ENCODE measurements around the genes TMEM132E and UNC45B.

DNA sequence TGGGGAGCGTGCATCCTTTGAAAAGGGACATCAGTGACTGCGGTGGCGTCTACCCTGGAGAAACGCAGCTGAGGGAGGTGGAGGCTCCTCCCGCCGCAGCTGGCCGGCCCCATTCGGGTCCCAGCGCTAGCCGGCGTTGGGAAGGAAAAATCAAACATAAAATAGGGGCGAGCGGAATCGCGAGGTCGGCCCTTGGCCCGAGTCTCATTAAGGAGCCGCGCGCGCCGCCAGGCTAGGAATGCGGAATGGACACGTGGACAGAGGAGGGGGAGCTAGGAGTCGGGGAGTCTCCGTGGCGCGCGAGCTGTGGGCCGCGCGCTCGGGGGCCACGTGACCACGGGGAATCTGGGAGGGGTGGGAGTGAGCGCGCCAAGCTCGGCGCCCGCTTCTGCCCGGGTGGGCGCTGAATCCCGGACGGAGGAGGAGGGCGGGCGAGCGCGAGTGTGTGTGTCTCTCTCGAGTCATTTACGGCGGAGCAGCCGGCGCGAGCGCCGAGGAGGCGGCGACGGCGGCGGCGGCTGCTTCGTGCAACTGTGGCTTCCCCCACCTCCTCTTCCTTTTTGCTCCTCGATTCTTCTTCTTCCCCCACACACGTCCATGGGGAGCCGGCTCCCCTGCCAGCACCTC, at the start of gene TMEM132E:
Gene TMEM132E (plus strand): TSS at position 460 of the 627 bp plus-strand sequence.
- PRO-cap: unidirectional peak, plus-strand start at position 465 of the sequence

- PRO-cap: no peak
Observed at GRCh38 chr17:35038642-35038964, 24.9 kb downstream of the RFFL start.

- PRO-cap: no peak
Observed at GRCh38 chr17:35044693-35045358, 18.7 kb downstream of the RFFL start.

DNA sequence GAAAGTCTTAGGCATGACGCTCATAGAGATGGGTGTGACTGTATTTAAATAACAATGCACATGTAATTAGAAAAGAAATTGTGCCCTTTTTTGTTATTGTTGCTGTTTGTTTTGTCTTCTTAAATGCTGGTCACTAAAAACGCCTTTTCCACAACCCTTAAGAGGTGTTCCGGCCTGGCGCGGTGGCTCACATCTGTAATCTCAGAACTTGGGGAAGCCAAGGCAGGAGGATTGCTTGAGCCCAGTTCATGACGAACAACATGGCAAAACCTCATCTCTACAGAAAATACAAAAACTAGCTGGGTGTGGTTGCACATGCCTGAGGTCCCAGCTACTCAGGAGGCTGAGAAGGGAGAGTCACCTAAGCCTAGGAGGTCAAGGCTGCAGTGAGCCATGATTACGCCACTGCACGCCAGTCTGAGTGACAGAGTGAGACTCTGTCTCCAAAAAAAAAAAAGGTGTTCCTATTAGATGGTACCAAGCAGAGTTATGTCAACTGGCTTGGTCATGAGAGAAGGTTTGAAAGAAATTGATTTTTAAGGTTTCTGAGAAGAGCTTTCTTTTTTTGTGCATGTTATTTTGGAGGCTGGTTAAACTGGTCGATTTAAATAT, 23.5 kb upstream of the RFFL start:
- PRO-cap: no peak

- PRO-cap: no peak
Observed at GRCh38 chr17:35089608-35090154, 26.2 kb upstream of the RFFL start.

DNA sequence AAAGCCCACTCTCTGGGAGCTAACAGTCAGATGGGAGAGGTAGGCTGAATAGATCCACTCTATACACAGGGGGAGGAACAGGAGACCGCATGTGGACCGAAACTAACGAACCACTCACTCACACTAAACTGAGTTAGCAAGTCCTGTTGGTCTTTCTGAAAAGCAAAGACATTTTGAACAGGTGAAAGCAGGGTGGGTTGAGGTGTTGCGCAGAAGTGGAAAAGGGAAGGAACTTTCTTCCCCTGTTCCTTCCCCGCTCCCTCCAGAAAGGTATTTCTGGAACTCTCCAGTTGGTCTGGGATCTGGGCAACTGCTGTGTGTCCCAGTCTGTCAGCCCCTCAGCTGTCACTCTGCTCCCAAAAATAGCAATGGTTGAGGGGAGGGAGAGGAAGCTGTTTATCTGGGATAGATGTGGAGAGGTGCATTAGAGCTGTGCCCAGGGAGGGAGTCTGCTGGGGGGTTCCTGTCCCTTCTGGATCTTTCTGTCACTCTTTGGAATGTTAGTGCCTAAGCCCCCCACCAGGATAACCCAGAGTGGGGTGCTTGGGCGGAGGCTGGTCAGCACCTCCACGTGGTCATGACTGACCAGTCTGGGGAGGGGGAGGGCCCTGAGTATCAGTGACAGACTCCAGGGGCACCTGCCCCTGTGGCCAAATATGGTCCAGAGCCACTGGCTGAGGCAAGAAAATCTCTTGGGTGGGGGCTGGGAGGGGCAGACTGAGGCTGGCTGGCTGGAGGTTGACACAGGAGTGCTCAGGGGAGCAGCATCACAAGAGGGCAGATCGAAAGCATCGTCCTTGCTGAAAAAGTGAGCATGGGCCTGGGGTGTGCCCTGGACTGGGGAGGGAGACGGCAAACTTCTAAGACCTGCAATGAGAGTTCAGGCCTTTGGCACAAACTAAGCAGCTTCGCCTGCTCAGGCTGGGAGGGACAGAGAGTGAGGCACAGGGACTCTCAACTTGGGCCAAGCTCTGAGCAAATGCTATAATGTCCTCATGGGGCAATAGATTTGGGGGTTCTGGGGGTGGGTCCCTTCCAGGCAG, at the start of gene UNC45B:
Gene UNC45B (plus strand): TSS at position 715 of the 1,043 bp plus-strand sequence.
- PRO-cap: unidirectional peak, plus-strand start at position 715 of the sequence

GRCh38 chr17:35375851-35376109, 2.4 kb upstream of the SLFN11 start:
- PRO-cap: no peak

DNA sequence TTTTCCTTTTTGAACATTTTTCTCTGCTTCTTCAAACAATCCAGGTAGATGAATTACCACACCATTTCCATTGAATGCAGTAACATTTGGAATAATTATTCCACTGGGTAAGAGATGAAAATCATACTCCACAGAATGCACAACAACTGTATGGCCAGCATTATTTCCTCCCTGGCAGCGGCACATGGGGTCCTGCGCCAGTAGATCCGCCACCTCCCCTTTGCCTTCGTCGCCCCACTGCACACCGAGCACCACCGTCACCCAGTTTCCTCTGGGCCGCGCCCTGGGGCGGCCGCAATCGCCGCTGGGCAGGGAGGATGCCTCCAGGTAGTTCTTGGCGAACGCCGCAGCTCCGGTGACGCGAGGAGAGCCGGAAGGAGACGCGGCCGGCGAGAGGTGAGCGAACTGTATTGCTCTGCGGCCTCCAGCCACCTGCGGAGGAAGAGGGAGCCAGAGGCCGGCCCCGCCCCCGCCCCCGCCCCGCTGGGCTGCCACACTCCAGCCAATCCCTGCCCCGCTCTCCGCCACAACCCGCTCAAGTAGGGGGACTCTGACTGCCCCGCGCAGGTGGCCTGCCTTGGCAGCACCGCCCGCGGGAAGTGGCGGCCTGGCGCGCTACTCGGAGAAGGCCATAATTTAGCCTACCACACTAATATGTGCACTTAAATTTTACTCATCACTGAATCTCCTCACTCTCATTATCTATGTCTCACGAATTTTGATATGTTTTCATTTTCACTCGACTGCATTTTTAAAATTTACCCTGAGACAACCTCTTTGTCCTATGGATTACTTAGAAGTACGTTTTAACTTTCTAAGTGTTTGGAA, 11.9 kb upstream of the SLFN13 start:
- PRO-cap: bidirectional peak, plus-strand start at position 566 of the sequence, minus-strand start at position 412 of the sequence

GRCh38 chr17:35843836-35845107, 24.4 kb downstream of the HEATR9 start:
- PRO-cap: no peak

DNA sequence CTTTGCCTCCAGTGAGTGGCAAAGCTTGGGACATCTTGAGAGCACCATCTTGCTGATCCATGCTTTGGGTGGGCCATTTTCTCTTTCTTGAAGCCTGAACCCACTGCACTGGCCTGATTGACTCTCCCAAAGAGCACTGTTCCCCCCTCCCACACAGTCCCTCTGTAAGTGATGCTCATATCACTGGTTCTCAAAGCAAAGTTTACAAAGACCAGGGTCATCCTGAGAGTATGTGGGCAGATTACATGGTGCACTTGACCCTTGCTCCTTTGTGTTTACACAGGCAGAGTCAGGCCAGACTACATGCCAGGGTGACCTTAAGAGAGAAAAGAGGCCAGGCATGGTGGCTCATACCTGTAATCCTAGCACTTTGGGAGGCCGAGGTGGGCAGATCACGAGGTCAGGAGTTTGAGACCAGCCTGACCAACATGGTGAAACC, 1.4 kb downstream of the CCL16 start:
- PRO-cap: no peak

DNA sequence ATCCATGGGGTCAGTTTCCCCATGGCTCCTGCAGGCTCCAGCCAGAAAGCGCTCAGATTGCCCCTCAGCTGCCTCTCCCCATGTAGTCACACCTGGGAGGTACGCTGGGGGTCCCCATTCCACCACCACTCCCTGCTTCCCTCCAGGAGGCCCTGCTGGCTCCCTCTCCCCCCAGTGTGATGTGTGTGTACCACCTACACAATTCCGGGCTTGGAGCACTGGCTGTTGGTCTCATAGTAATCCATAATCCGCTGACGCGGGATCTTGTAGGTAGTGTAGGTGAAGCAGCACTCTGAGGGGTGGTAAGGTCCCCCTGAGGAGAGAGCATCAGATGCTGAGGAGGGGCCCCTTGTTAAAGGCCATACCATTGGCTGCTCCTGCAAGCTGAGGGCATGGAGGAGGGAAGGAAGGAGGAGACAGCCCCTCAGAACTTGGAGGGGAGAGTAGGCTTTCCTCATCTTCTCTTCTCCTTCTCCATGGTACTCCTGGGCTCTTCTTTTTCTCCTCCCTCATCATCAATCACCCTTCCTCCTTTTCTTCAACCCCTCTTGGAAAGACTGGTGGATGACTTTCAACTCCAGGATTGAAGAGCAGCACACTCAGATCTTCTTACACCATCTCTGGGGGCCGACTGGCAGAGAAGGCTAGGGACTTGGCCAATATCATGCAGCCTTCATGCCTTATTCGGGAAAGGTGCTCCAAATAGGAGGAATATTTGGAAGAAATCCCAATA, 2.2 kb downstream of the CCL14 start:
- PRO-cap: no peak

- PRO-cap: no peak
Observed at GRCh38 chr17:36128707-36128906, 25.0 kb downstream of the CCL4 start.

DNA sequence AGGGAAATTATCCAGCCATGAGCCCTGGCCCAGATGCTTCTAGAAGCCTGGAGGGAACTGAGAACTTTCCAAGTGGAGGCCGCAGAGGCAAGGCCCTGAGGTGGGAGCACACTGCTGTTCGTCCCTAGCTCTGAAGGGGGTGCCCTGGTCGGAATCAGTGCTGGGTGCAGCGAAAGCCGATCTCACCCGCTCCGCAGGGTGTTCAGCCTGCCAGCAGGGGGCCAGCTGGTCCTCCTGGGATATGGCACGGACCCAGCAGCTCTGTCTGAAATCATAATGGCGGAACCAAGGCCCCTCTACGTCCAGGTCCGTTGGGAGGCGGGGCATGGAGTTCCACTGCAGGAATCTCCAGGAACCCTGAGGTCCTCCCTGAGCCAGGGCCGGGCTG, 10.5 kb downstream of the TBC1D3B start:
- PRO-cap: no peak

- PRO-cap: bidirectional peak, plus-strand start at chr17:36183158, minus-strand start at chr17:36183072
Observed at GRCh38 chr17:36182504-36183394, 6.3 kb upstream of the TBC1D3B start.

DNA sequence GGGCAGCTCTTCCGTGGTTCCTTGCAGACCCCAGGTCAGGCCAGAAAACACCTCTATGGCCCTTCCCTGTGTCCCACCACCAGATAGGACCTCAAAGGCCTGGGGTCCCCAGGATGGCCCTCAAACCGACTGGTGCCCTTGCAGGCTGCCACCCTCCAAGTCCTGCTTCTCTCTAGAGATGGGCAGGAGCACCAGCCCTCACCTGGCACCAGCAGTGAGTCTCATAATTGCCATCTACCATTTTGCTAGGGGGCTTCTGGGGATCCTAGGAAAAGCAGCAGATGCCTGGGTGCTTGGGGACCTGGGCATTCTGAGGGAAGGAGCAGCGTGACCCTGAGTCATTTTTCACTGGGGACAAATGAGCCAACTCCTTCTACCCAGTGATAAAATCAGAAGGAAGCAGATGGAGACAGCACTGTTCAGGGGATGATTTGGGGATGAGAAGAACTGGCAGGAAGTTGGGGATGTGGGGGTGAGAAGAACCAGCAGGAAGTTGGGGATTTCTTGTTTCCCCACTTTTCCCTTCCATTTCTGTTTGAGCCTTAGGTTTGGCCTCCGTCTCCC, 8.7 kb downstream of the CCL3L3 start:
- PRO-cap: no peak

DNA sequence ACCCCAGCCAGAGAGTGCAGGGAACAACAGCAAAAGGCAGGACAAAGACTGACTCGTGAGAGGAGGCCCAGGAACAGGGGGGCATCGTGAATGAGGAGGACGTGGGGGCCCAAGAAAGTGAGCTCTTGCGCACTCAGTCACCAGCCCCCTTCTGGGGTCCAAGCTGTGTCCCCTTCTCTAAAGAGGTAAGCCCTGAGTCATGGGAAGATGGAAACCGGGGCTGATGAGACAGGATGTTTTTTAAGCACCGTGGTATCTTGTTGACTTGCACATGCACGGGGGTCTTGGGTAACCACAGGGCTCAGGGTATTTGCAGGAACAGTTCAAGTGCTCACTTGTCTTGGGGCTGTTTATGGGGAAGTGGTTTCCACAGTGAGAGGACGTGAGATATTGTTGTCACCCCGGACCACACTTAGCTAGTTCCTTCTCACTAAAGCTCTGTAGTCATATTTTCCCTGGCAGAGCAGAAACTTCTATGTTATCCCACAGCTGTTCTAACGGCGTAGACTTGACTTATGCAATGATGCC, 7.7 kb downstream of the CCL3L3 start:
- PRO-cap: unidirectional peak, minus-strand start at position 153 of the sequence

DNA sequence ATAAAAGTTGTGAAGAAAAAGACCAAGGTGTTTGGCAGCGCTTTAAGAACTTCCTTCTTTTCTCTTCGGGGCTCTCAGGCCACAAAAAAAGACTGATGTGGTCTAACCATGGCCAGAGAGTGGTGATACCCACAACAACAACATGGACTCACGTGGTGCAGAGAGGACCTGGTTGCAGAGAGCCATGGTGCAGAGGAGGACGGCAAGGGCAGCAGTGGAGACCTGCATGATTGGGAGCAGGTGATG, 189 bp downstream of the CCL3L3 start:
- PRO-cap: no peak

- PRO-cap: no peak
Observed at GRCh38 chr17:36577728-36578260, 13.9 kb upstream of the DHRS11 start.

DNA sequence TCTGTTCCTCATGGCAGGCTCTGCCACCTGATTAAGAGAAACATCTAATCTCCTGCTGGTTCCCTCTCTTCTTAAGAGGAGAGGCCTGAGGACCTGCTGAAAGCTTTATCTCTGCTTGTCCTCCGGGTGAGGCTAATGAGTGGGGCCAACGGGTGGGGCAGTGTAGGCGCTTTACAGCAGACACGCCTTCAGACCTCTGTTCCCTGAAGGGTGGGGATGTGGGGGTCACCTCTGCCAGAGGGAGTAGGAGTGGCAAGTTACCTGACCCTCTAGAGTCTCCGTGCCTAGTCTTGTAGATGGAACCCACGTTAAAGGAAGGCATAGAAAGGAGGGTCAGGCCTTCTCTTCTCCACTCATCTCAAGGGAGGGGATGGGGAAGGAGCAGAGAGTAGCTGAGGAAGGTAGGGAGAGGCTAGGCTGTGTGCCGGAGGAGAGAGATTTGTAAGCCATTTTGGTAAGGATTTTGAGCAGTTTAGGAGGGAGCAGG, 4.1 kb upstream of the MRM1 start:
- PRO-cap: no peak

DNA sequence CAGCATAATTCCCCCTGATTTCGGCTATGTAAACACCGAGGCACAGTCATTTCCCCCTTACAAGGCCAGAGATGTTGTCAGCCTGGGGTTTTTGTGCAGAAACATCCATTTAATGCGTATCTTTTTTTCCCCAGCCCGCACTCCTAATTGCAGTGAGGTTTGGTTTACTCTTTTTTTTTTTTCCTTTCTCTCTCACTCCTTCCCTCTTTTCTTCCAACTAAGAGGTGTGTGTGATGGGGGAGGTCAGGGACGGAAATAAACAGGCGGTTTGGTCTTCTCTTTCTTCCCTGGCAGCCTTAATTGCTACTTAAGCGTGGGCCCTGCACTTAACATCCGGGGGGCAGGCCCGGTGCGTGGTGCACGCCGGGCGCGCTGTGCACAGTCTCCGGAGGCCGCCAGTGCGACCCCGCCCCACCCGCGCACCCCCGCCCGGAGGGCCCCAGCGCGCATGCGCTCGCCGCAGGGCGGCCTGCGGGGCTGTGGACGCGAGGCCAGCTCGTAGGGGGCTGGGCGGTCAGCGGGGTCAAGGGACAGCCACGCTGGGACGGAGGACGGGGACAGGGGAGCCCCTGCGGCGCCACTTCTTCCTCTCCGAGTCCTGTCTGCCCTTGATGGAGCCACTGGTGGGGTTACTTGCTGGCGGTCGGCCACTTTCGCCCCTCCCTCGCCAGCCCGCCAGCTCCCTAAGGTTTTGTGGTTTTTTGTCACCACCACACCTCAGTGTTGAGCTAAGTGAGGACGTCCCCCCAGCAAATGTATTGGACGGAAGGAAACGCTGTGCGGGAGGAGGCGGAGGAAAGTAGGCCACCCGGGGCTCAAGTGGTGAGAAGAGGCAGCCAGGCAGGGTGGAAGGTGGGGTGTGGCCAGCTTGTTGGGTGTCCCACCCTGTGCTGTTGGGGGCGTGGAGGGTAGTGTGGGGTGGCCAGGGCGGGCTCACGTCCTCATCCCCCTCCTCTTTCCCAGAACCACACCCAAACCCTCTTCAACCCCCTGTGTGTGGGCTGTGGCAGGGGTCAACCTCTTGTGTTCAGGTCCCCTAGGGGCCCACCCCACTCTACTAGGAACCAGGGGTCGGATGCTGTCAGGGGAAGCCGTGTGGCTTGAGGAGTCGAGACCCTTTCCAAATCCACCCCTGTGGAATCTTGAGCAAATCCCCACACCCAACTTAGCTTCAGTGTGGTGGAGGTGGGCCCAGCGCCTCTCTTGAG, 121.0 kb downstream of the MRM1 start:
- PRO-cap: bidirectional peak, plus-strand start at position 457 of the sequence, minus-strand start at position 298 of the sequence